PC-3 (cell line): ENCODE data around the genes HDGFL1 and TDP2.

DNA sequence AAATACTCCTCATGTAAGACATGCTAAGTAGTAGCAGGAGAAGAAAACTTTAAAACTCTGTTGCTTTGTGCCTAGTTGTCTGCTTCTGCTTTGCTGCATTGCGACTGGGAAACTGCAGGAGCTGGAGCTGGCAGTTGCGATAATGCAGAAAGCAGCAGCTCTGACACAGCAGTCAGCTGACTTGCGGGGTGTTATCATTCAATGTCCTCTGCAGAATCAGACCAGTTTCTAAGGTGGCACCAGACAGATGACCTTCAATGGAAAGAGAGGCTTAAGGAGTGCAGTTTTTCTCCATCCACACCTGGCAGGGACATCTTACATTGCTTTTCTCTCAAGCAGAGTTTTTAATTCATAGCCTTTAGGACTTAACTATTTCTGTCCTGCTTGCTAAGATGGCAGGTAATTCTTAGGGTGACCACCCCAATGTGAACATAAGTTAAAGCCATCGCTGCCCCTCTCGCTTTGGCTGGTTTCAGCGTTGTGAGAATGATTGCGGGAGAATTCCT lies 69.8 kb upstream of the SOX4 start:
- RAMPAGE, long total RNA = no peak

DNA sequence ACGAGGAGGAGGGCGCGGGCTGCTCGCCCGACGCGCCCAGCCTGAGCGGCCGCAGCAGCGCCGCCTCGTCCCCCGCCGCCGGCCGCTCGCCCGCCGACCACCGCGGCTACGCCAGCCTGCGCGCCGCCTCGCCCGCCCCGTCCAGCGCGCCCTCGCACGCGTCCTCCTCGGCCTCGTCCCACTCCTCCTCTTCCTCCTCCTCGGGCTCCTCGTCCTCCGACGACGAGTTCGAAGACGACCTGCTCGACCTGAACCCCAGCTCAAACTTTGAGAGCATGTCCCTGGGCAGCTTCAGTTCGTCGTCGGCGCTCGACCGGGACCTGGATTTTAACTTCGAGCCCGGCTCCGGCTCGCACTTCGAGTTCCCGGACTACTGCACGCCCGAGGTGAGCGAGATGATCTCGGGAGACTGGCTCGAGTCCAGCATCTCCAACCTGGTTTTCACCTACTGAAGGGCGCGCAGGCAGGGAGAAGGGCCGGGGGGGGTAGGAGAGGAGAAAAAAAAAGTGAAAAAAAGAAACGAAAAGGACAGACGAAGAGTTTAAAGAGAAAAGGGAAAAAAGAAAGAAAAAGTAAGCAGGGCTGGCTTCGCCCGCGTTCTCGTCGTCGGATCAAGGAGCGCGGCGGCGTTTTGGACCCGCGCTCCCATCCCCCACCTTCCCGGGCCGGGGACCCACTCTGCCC lies 2.1 kb downstream of the SOX4 start:
- RAMPAGE, long total RNA = start-site peak on the plus strand centred at position 568 of the sequence, 118 bp wide, 15 and 13 reads in 2 replicates

GRCh38 chr6:21883352-21884087 lies 290.0 kb downstream of the SOX4 start:
- RAMPAGE, long total RNA = no peak

- RAMPAGE, long total RNA = no peak
Measured at GRCh38 chr6:21887239-21888127, 293.9 kb downstream of the SOX4 start.

GRCh38 chr6:21951324-21951689 lies 345.5 kb downstream of the PRL start:
- RAMPAGE, long total RNA = no peak

DNA sequence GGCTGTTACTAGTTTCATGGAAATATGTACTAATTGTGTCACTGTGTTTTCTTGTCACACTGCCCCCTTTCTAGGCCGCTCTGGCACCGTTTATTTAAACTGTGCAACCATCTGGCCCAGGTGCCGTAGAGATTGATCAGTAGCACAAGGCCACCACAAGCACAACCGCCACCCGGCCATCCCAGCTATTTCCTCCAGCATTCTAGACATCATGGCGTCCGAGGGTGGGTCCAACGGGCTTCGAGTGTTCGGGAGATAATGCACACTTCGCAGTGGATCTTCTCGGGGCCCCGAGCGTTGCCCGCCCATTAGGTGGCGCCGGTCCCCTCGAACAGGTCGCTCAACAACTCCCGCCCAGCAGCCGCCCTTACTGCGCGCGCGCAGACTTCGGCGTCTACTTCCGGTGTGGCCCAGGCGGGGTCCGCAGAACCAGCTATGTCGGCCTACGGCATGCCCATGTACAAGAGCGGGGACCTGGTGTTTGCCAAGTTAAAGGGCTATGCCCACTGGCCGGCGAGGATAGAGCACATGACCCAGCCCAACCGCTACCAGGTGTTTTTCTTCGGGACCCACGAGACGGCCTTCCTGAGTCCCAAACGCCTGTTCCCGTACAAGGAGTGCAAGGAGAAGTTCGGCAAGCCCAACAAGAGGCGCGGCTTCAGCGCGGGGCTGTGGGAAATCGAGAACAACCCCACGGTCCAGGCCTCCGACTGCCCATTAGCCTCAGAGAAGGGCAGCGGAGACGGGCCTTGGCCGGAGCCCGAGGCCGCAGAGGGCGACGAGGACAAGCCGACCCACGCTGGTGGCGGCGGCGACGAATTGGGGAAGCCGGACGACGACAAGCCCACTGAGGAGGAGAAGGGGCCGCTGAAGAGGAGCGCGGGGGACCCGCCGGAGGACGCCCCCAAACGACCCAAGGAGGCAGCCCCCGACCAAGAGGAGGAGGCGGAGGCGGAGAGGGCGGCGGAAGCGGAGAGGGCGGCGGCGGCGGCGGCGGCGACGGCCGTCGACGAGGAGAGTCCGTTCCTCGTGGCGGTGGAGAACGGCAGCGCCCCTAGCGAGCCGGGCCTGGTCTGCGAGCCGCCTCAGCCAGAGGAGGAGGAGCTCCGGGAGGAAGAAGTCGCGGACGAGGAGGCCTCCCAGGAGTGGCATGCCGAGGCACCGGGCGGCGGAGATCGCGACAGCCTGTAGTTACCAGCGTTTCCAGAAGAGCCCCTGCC lies at the start of gene HDGFL1:
Gene HDGFL1, plus strand, starts transcription at position 426 of the 1,220 bp plus-strand sequence.
- RAMPAGE, long total RNA = no peak

DNA sequence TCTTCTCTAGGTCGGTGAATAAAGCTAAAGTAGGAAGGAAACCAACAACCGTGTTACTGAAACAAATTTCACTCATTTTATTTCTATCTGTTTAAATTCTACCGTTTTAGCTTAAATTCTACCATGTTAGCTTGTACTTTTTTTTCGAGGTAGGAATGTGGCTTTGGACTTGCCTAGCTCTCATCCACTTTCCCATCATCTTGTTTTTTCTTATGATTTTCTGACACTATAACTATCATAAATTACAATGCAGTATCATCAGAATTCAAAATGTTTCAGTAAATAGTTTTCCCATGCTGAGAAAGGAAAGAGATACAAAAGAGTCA lies 591.3 kb upstream of the NRSN1 start:
- RAMPAGE, long total RNA = no peak

- RAMPAGE, long total RNA = no peak
Measured at GRCh38 chr6:24313475-24313816, 44.4 kb downstream of the DCDC2 start.

GRCh38 chr6:24666030-24667258 lies at the start of gene TDP2:
Gene TDP2 (minus strand): TSS chr6:24666899.
- RAMPAGE, long total RNA = start-site peak on the plus strand at chr6:24667056-24667171, 620 and 89 reads in 2 replicates

DNA sequence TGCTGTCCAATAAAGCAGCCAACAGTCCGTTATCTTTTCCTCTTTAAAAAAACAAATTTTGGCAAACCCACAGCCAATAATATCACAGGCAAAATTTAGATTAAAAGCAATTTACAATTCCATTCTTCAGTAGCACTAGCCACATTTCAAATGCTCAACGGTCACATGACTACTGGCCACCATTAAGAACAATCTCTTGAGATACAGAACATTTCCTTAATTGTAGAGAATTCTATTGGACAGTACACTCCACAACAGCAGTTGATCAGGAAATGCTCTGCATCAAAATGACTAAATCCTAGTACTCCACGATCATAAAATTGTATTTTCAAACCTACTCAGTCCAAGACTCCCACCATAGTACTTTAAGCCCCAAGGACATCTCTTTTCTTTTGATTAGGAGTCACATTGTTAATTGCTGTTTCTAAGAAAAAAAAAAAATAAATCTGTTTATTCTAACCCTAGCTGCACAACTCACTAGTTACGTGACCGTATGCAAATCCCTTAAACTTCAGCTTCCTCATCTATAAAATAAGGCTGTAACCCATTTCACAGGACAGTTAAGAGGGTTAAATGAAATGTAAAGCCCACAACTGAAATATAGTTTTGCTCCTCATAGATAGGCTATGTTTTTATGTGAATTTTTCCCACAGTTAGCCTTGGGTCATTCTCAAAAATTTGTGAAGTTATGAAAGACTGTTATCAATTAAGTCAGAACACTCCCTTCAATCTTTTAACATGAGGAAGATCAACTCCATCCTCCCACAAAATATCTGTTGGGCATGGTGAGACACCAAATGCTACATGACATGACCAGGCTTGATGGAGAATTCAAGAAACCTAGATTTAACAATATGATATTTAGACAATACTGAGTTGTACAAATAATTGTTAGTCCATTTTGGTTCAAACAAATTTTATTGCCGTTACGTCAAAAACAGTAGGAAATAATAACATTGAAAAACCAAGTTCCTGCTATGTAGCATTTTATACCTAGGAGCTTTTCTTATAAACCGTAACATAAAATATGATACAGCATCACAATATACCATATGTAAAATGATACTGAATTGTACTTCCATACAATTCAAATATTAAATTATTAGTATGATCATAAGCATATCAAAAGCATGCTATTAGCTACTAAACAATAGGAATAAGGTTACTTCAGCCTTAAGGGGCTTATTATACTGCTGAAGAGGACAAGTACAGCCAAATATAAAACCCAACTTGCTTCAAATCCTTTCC lies 9.5 kb downstream of the C6orf62 start:
- RAMPAGE, long total RNA = no peak

DNA sequence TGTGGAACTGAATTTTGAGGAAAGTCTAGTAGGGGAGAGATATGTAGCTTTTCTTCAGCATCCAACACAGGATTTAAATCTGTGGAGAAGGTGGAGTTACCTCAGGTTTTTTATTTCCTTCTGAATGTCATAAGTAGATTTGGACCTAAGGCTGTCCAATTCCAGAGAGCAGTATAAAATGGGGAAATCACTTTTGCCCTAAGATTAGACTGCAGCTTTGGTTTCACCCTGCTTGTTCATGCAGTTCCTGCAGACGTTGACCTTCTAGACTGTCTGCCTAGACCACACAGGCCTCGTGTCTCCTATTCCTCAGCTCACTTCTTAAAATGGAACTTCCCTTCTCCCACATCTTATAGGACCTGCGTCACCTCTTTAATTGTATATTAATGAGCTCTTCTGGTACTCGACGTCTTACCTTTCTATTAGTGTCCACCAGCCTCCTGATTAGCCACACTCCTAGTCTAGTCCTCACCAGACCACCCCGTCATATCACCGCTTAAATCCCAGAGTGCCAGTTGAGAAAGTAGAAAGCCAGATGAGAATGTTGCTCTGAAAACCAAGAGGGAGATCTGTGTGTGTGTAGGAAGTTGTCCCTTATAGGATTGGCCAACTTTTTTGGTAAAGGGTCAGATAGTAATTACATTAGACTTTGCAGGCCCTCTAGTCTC lies 26.1 kb upstream of the C6orf62 start:
- RAMPAGE, long total RNA = no peak

DNA sequence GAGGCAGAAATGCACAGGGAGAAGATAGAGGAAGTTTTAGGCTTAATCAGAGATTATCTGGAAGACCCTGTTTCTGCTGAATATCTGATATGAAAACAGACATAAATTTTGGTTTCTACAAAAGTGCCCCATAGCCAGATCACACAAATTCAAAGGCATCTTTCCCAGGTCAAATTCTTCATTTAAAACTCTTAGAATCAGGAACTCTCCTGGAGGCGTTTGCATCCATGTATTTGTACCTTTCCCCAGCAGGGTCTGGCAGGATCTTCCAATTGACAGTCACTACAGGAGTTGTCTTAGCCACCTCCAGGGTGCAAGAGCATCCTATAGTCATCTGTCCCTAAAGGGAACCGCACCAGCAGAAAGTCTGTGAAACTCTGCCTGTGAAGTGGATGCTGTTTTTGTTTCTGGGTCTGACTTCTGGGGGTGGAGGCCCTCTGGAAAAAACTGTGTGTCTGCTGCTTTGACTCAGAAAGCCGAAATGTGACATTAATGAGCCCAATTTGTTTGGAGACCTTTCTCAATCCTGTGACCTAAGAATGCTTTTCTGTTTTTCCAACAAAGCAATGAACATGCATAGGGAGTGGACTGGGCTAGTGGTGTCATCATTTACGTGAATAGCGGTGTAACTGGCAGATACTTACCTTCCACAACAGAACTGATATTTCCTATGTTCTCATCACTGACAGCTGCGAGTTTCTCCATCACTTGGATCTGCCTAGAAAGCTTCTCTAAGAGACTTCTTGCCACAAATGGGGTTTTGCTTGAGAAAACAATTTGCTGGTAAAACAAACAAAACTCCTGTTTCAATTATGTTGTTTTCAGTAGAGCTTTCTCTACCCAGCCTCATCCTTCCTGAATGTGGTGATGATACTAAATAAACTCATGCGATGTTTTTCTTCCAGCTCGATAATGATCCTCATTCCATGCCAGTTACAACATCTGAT lies 33.2 kb upstream of the ARMH2 start:
- RAMPAGE, long total RNA = no peak

DNA sequence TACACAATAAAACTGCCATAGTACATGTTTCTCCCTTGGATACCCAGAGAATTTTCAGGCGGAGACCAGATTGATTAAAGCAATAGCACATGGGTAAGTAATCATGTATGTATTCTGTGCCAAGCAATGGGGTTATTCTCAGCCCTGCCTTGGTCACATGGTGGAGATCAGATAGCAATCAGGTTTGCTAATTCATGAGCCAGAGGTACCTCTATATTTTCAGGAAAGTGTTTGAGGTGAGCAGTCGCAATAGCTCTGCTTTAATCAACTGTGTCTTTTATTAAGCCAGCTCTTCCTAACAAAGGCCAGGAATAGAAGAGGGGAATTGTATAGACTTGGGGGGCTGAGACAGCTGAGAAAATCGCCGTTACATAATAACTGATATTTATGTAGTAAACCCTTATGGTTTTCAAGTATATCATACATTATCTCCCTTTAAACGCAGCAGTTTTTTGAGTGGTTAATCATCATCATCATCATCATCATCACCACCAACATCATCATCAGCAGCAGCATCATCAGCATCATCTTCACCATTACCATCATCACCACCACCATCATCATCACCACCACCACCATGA lies 9.3 kb downstream of the RIPOR2 start:
- RAMPAGE, long total RNA = no peak

DNA sequence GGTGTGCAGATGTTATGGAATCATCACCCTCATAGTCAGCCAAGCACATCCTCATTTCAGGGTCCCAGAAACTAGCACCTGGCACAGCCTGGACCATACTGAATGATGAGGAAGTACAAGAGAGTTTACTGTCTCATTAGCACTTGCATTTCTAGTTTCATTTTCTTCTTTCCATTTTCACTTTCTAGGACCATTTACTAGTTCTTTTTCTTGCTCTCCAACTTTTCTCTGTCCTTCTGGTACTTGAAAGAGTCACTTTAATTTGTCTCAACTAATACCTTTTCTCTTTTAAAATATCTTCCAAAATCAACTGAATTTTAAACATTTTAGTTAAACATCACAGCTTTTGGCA lies 6.4 kb downstream of the RIPOR2 start:
- RAMPAGE, long total RNA = no peak

DNA sequence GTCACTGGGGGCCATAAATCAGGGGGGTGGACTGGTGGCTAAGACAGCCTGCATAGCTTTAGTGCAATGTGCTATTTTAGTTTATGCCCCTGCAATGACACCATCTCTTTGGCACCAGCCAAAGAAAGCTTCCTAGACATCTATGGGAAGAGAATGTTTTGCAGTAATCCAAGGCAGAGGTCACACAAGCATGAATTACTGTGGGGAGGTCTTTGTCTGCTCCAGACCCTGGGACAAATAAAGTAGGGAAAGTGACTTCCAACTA lies 5.4 kb downstream of the RIPOR2 start:
- RAMPAGE, long total RNA = no peak

DNA sequence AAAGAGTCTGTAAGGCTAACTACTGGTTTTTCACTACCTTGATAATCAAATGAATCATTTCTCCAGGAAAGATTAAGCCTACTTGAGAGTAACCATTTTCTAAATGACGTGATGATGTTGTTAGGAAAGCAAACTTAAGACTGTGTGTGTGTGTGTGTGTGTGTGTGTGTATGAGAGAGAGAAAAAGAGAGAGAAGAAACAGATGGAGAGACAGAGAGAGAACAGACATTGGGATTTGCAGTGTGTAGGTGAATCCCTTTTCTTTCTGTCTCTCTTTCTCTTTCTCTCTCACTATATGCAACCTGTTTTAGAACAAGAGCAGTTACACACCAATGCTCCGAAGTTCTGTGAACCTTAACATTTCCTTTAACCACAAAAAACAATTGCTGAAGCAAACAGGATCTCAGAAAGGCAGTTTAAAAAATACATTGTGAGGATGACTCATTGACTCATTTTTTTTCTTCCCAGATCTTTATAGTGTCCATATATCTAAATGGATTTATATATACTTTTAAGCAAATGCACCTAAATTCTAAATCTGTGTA lies 3.5 kb downstream of the RIPOR2 start:
- RAMPAGE, long total RNA = no peak

- RAMPAGE, long total RNA = no peak
Measured at GRCh38 chr6:24936451-24937289, 910 bp upstream of the RIPOR2 start.

DNA sequence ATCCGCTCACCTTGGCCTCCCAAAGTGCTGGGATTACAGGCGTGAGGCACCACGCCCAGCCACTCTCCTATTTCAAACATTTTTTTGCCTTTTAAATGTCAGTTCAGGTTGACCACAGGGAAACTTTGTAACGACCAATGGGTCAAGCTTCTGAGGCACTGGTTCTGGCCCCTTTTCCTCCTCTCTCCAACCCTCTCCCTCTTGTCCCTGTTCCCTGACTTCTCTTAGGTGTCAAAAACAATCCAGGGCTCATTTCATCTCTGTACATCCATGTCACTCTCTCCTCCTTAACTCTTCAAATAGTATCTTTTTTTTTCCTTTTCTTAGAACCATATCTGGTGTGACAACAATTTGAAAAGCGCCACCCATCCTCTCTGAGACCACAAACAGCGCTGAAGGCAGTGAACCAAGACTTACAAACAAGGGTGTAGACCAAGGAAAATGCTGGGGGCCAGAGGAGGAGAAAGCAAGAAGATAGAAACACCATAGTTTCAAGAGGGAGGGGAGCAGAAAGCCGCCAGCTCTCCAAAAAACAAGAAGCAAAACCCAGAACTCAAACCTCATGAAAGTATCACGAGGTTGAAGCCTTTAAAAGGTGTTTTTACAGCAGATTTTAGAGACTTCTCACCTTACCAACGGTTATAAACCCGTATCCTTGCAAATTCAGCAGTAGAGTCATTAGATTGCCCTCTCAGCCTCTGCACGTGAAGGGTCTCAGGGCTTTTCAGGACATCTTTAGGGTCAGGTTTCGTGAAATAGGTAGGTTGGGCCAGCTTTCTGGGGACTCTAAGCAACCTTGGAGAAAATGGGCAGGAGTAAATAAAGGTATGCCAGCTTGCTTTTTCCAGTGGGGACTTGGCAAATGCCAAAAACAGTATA lies 13.2 kb upstream of the RIPOR2 start:
- RAMPAGE, long total RNA = no peak

DNA sequence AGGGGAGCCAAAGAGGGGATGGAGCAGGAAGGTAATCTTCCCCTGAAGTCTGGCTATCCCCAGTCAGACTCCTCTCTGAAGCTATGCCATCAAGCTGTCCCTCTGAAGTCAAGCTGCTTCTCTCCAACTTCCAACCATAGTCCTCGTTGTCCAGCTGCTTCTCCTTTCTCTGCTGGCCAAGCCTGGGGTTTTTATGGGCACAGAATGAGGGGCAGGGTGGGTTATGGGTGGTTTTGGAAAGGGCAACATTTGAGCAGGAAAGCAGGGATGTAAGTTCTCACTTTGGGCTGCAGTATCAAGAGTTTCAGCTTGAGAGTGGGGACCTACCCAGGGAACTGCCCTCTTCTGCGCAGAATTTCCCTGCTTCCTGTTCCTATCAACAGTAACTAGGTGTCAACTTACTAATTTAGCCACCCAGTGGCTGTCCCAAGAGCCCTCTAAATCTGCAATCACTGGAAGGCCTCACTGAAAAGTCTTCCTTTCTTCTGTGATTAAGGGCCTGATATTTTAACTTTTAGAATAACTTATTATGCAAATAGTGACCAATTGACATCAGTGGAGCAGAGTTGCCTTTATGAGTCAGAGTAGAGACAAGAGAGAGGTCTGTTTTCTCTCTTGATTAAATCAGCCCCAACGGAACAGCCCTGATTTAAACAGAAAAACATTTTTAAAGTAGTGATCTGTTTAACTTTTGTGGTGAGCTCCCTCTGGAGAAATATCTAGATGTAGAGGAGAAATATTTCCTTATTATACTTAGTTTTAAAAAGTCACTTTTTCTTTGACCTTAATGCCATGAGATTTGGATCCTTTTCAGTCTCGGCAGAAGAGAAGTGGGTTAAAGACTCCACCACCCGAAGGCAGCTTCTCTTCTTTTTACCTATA lies 118.2 kb upstream of the RIPOR2 start:
- RAMPAGE, long total RNA = no peak

DNA sequence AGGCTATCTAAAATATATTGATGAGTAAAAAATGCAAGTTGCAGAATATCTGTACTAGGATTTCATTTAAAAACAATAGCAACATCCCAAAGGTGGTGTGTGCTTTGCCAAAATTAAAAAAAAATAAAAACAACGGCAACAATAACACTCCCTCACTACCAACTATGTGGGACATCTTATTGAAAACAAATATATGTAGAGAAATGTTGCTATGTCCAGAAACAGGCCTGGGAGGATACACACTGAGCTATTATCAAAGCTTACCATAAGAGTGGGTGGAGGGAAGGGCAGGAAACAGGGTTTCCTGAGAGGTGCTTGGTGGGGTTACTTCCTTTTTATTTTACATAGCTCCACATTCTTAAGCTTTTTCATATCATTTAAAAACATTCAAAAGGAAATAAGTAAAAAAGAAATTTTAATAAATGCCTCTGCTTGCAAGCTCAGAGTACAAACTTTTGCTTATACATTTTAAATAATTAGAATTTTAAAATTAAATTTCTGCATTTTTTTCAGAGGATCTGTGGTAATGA lies 150.0 kb upstream of the RIPOR2 start:
- RAMPAGE, long total RNA = no peak